ENCODE results near the genes LRRTM1 and TGOLN2.

DNA sequence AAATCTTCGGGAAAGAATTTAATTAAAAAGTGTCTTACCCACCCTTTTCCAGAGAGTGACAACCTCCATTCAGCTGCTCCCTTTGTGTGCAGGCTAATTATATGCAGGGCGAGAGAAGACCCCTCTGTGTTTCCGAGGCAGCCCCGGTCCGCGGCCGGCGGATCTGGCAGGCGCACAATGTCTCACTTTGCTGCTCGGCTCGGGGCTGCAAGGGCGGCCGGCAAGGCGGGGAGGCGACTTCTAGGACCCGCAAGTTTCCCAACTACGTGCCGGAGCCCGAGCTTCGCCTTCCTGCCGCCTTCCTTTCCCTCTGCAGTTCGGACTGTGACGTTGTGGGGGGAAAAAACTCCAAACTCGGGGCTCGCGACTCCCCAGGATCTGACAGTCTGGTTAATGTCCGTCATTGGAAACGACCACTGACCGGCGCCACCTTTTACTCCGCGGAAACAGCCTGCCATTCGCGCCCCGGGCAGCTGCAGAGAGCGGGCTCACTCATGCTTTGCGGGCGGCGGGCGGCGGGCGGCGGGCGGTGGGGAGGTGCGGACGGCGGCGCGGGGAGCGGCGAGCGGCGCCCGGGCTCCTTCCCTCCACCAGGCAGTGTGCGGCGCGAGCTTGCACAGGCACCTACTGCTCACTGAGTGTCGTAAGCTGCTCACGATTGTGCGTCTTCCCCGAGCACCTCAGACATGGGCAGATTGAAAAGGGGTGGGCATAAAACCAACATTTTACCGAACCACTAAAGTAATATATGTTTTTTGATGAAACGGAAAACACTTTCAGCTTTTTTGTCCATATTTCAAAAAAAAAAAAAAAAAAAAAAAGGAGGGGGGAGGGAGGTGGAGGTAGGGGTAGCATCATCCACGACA, at the start of gene LRRTM1:
Gene LRRTM1, minus strand, starts transcription at position 643 of the 866 bp plus-strand sequence.
- PRO-cap: no peak

GRCh38 chr2:81304452-81304788, 999.9 kb upstream of the LRRTM1 start:
- PRO-cap: no peak

- PRO-cap: no peak
These were observed 1178.8 kb upstream of the LRRTM1 start for GRCh38 chr2:81483241-81483850.

DNA sequence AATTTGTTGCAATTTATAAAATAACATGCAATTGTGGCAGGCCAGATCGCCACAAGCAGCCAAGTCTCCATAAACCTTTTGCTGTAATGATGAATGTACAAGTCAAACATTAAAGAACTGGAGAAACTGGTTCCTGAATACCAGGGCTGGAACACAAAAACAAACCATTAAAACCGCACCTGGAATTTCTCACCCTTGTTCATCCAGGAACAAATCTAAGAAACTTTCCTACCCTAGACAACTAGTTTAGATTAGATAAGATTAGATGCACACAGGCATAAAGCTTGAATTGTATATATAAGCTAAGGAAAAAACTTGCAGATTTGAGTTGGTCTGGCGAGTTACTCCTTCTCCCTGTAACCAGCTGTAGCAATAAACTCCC, 1835.4 kb upstream of the LRRTM1 start:
- PRO-cap: no peak

- PRO-cap: unidirectional peak, plus-strand start at chr2:84938688
These were observed 32.4 kb upstream of the KCMF1 start for GRCh38 chr2:84938553-84938968.

DNA sequence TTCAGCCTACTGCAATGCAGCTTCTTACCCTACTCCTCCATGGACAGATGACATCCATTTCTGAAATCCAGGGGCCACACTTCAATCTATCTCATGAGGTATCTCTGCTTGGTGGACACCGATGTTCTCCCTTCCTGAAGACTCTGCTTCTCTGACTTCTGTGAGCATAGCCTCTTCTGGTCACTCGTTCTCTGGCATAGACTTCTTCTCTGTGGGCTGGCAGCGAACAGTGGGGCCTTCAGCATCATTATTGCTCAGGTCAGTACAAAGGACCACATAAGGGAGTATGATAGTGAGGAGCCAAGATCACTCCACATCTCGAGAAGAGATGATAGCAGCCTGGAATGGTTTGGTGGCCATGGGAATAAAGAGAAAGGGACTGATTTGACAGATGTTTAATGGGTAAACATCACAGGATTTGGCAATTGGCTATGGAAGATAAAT, 8.1 kb upstream of the KCMF1 start:
- PRO-cap: no peak

DNA sequence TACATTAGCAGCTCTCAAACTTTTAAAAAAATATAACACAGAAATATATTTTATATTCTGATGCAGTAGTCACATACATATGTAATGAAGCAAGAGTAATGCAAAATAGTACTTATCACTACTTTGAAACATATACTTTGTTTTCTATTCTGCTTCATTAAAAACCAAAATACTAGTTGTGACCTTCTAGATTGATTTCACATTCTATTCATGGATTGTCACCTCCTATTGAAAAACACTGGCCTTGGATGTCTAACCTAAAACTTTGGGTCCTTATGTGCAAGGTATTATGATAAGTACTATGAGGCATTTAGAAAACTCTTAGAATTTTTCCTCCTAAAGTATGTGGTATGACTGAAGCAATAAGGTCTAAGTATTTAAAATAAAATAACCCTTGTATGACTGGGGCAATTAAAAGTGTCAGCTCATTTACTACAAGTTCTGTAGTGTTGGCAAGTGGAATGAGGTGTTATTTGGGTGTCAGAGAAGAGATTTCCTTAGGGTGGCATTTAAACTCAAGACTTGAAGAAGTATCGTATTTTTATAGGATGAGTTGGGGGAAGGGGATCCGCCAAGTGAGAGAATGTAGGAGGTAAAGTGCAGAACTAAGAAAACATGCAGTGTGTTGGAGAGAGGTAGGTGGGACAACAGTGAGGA, 15.0 kb downstream of the KCMF1 start:
- PRO-cap: no peak

DNA sequence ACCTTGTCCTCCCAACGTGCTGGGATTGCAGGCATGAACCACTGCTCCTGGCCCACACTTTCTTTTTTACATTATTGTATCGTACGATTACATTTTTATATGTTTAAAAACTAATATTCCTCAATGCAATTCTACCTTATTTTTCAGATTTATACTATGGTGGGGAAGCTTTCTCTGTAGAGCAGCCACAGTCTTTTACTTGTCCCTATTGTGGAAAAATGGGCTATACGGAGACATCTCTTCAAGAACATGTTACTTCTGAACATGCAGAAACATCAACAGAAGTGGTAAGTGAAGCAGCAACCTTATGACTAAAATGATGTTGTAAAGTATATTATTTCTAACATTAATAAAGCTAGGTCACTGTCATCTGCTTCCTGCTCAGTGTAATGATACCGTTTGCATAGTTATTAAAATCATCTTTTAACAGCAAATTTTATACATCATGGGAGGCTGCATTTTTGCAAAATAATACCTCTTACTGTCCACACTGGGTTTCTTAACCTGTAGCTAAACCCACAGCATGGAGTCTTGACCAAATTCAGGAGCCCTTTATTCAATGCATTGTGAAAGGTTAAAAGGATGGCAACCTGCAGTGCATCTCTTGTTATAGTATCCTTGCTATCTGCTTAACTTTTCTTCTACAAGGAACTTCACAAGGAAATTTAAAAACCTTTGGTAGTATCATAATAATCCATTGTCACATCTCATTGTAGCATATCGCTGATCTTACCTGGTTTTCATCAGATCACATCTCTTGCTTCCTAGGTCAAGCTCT, 64.1 kb downstream of the KCMF1 start:
- PRO-cap: no peak

DNA sequence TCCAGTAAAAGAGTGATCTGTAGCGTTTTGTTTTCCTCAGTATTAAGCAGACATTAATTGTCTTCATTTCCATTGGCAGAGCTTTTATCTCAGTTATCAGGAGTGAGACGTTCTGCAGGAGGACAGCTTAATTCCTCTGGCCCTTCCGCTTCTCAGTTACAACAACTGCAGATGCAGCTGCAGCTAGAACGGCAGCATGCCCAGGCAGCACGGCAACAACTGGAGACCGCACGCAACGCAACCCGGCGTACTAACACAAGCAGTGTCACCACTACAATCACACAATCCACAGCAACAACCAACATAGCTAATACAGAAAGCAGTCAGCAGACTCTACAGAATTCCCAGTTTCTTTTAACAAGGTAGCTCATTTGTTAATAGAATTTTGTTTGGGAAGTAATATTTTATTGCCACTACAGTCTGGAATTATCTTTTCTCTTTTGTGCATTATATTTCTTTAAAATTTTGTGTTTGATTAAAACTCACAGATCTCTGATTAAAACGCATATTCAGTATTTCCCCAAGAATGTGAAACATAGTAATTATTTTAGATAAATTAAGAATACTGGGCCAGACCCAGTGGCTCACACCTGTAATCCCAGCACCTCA, 78.4 kb downstream of the KCMF1 start:
- PRO-cap: no peak

- PRO-cap: no peak
These were observed 80.0 kb upstream of the TCF7L1 start for GRCh38 chr2:85052955-85053852.

DNA sequence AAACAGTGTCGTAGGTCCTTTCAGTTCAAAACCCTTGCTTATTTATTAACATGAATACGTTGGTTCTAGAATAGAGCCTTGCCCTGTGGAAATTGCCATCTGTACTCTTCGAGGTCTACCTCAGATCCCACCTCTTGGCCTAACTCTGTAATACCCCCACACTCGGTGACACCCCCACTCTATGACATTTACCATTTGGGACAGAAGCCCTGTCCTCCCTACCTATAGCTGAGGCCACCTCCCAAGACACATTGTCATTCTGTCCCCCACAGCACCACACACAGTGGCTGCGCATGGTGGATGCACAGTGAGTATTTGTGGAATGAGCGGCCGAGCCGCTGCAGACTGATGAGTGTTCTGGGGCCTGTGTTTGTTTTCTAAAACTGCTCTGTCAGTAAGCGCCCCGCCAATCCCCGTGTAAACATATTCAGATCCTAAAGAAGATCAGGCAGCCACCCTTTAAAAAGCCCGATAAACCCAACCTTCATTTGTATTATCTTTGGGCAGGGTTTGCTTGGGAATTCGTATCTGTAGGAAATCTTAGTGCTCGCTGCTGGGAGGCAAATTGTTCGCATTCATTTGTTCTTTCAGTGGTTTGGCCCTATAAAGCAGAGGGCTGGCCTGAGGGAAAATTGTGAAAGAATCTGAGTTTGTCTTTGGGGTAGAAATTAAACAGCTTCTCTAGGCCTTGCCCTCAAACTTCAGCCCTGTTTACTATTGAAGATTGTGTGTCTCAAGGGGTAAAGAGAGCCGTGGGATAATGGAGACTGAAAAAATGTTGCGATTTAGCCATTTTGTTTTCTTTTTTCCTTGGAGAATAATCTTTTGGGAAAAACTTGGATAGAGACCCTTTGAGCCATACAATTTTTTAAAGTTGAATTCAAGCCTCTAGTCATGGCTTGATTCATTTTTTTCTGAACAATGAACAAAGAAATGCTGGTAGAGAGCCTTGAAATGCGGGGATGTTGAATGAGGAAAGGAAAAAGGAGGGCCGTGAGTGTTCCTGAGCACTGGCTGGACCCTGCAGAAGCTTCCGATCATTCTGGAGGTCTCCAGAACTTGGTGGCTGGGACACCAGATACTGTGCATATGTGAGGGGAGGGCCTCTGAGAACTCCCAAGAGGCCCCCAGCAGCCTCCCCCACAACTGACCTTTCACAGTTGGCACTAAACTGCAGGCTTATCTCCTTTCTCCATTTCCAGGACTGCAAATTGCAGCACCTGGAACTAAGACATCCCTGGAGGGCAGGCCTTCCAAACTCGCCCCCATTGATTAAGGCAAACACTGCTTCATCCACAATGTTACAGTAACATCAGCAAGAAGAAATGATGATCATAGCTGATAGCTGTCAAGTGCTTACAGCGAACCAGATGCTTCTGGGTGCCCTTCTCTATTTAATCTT, 68.4 kb downstream of the TGOLN2 start:
- PRO-cap: no peak

- PRO-cap: no peak
These were observed 39.6 kb downstream of the TGOLN2 start for GRCh38 chr2:85288001-85288823.

DNA sequence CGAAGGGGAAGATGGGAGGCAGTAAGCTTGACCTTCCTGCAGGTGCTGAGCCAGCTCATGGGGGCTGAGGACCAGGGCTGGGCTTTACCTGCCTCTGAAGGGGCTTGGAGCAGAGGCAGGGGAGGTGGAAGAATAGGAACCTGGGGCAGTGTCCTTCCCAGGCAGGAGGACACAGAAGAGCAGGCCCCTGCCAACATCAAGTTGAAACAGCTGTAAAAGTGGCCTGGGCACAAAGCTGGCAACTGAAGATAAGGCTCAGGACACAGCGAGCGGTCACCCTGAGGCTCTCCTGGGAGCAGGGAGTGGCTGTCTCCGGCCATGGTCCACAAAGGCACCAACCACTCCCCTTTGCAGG, 13.1 kb downstream of the TGOLN2 start:
- PRO-cap: no peak

DNA sequence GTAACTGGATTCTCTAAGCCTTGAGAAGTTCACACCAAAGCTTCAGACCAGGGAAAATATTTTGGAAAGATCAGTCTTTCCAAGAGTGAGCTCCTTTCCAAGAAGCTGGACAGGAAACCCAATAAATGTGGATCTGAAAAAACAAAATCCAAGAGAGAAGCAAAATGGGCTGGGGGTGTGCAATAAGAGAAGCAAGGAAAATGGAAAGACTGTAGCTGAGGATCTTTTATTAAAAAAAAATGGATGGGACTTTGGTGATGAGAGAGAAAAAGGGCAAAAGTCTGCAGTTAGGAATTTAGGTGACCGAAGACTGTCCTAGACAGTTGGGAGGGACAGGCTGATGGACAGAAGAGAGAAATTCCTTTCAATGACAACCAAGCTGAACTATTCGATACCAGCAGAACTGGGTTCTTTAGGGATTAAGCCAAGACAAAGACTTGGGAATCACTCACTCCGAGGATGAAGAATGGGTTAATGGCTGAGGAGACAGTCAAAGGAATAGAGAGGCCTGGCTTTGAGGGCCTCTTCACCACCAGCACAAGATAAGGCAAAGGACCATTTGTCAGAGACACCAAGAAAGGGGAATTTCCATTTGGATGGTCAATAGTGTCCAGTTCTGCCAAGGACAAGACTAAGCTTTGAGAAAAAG, 7.4 kb downstream of the TGOLN2 start:
- PRO-cap: no peak

- PRO-cap: bidirectional peak, plus-strand start at chr2:85328077, minus-strand start at chr2:85327989; bidirectional peak, plus-strand start at chr2:85328359, minus-strand start at chr2:85328283
These were observed at the start of gene TGOLN2 for GRCh38 chr2:85327803-85328730. TGOLN2 (minus strand) TSS chr2:85327989.

- PRO-cap: no peak
These were observed 492 bp downstream of the RETSAT start for GRCh38 chr2:85353762-85354309.

GRCh38 chr2:85405366-85406136, 4.6 kb downstream of the CAPG start:
- PRO-cap: no peak

- PRO-cap: no peak
These were observed 497 bp downstream of the CAPG start for GRCh38 chr2:85409573-85410164.

GRCh38 chr2:85457988-85458644, 39.6 kb downstream of the SH2D6 start:
- PRO-cap: no peak

- PRO-cap: no peak
These were observed 2.5 kb upstream of the MAT2A start for GRCh38 chr2:85536456-85536903.

Data from pulmonary lymph node (tissue), 1 donor.